Placental pericyte (primary cell): ENCODE measurements around the genes VGLL2, SLC35F1 and CEP85L.

GRCh38 chr6:117015307-117015895 is 138.4 kb downstream of the RFX6 start:
- CAGE, long polyA plus RNA, result no peak

DNA sequence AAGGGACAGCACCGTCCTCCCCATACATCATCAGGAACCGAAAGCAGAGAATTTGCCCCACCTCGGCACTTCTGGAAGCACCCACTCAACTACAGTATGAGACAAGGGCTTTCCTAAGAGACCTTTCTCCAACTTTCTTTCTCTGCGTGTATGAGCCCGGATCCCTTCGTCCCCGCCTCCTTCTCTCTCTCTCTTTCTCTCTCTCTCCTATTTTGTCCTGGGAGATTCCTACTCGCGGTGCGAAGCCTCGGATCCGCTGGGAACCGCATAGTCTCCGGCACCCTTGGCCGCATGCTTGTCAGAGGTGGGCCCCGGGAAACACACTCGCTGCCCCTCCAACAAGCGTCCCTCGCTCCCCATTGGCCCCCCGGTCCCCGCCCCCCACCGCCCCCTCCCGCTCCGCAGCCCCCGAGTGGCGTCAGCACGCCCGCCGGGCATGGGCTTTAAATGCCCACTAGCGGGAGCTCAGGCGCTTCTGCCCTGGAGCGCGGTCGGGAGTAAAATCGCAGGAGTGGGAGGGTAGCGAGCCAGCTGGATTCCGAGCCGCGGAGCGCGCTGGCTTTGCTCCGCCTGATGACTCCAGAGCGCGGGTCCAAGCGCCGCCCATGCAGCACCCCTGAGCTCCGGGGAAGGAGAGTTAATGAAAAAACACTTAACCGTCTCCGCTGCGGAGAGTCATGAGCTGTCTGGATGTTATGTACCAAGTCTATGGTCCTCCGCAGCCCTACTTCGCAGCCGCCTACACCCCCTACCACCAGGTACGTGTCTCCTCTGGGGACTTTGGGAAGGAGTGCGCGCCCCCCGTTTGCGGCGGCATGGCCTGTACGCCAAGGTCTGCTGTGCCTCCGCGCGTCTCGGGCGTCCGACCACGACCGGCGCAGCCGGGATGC is at the start of gene VGLL2:
Gene VGLL2, plus strand, starts transcription at position 472 of the 890 bp plus-strand sequence.
- CAGE, long polyA plus RNA, result no peak

DNA sequence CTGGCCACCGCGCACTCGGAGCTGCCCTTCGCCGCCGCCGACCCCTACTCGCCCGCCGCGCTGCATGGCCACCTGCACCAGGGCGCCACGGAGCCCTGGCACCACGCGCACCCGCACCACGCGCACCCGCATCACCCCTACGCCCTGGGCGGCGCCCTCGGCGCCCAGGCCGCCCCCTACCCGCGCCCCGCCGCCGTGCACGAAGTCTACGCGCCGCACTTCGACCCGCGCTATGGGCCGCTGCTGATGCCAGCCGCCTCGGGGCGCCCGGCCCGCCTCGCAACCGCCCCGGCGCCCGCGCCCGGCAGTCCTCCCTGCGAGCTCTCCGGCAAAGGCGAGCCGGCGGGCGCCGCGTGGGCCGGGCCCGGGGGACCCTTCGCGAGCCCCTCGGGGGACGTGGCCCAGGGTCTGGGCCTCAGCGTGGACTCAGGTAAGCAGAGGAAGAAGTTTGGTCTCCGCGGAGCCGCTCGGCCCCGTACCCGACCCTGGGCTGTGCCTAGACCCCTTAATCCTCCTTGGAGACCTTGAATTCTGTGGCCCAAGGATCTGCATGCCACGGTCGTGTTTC is 5.4 kb downstream of the VGLL2 start:
- CAGE, long polyA plus RNA, result no peak

- CAGE, long polyA plus RNA, result no peak
These were observed 52.6 kb downstream of the DCBLD1 start for GRCh38 chr6:117535155-117535343.

- CAGE, long polyA plus RNA, result no peak
These were observed 58.2 kb downstream of the DCBLD1 start for GRCh38 chr6:117540616-117541104.

DNA sequence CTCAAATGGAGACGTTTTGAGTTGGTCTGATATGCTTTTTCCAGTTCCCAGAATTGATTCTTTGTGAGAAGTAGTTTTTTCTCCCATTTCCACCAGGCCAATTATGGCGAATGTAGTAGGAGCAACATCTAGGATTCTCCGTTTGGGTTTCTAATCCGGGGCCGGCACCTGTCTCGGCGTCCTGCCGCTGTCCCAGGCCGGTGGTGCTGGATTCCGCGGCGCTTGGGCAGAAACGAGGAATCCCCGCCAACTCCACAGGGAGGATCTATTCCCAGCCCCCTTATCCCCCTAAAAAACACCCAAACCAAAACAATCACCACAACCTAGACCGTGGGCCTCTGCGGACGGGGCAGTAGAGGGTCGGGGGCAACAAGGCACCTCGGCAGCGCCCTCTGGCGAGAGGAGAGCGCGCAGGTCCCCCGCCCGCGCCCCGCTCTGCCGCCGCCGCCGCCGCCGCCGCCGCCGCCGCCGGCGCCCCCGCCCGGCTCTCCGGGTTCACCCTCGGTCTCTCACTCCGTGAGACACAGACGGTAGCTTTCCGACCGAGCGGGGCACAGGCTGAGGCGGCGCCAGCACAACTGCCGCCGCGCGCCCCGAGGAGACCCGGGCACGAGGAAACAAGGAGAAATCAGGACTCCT is at the start of gene SLC35F1:
Gene SLC35F1, plus strand, starts transcription at position 524 of the 639 bp plus-strand sequence.
- CAGE, long polyA plus RNA, result no peak

- CAGE, long polyA plus RNA, result no peak
These were observed 230.4 kb upstream of the PLN start for GRCh38 chr6:118317548-118318283.

DNA sequence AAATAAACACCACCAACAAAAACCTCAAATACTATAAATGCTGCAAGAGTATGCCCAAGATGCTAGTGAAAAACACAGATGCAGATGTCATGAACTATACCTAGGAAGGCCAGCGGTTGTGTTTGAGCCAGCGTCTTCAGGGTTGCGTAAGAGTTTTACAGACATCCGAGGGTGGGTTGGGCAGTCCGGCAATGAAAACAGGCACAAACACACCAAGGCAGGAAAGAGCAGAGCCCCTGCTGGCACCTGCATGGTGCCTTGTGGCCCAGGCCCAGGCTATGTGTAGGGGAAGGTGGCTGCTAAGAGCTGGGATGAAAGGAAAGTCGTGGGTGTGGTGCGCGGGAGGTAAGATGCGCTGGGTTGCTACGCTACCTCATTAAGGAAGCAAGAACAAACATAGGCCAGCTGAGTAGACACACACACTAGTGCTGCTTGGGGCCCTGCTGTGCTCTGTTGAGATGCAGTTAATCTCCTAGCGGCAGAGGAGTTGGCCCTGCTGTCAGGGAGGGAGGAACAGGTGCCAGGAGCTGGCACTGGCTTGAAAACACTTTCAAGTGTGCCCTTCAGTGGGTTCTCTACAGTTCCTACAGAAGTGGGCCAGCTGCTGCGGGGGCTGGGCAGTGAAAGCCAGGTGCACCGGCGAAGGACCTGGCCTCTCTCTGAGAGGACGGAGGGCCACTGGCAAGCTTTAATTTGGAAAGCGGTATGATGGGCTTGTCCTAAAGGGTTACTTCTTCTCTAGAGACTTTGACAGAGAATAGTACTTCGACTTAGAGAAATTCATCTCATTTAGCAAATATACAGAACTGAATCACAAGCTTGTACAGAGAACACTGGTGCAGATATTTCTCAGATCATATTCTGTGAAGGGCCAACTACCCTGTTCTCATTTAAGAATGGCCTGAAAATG is 170.1 kb upstream of the PLN start:
- CAGE, long polyA plus RNA, result no peak

DNA sequence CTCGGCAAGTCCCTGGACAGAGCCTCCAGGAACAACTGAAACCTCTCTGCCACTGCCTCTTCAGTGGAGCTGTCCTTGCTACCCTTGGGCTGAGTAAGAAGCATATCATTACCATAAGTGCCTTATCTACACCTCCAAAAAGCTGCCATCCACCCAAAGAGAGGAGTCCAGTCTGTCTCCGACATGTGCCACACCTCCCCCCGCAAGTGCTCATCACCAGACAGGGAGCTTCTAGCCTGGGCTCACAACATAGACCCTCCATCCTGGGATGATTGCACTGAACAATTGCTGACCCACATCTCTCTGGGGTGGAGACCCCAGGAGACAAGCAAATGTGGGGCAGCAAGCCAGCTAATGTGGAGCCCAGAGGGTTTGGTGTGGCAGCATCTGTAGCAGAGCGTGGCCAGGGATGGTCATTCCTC is 140.1 kb upstream of the PLN start:
- CAGE, long polyA plus RNA, result no peak

DNA sequence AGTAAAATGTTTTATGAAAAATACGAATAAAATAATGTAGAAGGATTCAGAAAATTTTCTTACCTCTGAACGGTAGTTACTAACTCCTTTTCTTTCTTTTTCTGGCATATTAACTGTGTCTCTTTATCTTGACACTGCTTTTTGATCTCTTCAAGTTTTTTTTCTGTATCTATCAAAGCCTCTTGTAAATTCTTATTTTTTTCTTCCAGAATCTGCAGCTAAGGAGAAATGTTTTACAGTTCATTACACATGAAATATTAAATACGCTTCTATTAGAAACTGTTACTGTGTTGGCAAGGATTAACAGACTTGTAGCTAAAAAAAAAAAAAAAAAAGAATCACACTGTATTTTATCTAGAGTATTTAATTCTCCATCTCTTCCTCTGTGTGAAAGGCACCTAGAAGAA is 66.4 kb upstream of the PLN start:
- CAGE, long polyA plus RNA, result no peak

DNA sequence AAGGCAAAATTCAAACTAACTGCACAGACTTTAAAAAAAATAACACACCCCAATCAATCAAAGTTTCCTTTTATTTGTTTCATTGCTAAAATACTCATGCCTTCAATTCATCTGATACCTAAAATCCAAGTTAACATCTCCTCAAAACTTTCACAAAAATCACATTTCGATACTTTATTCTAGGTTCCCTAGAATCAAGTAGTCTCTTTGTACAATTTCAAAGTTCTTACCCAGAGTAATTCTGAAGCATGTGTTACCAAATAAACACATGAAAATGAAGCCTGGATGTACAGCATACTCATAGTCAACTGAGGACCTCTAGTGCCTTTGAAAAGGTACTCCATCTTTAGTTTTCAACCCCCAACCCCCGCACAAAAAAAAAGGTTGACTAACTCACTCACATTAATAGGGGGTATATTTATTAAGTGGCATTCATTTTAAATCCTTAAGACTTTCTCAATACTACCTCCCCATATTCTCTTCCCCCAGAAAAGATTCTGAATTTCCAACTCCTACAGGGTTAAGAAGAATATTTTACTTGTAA is 2.9 kb downstream of the PLN start:
- CAGE, long polyA plus RNA, result no peak

- CAGE, long polyA plus RNA, result no peak
These were observed at the start of gene CEP85L for GRCh38 chr6:118651405-118651880. TSS of gene CEP85L (minus strand) at chr6:118651591.

DNA sequence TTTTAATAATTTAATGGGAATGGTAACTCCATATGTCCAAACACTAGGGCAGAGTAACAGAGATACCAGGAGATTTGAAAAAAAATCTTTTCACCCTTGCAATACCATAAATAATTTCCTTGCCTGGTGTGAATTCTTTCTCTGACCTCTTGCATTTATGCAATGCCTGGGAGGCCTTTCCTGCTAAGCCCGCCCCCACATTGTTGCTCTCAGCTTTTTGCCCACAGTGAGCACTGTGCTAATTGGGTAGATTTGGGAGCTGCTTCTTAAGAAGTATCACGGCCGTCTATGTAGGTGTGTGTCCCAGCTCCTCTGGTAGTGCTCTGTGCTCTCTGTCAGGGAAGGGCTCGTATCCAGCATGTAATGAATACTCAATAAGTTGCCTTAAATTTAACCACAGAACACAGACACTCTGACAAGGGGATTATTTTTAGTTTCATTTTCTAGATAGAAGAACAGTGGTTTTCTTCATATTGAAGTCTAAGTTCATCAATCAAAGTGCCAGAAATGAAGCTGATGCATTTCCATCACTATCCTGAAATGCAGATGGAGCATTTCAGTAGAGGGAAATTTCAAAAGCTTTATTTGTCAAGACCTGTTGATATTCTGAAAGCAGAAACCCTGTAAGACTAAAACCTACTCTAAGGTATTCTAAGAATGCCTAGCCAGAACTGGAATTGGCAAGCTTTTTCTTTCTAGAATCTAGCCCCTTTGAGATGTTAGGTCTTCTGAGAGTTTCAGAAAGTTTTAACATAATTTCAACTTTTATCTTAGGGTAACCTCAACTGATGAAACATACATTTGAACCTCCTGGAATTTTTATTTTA is 54.6 kb upstream of the CEP85L start:
- CAGE, long polyA plus RNA, result no peak

- CAGE, long polyA plus RNA, result no peak
These were observed 5.6 kb downstream of the ASF1A start for GRCh38 chr6:118899403-118900096.

- CAGE, long polyA plus RNA, result no peak
These were observed 59.0 kb upstream of the MCM9 start for GRCh38 chr6:118993830-118994435.

DNA sequence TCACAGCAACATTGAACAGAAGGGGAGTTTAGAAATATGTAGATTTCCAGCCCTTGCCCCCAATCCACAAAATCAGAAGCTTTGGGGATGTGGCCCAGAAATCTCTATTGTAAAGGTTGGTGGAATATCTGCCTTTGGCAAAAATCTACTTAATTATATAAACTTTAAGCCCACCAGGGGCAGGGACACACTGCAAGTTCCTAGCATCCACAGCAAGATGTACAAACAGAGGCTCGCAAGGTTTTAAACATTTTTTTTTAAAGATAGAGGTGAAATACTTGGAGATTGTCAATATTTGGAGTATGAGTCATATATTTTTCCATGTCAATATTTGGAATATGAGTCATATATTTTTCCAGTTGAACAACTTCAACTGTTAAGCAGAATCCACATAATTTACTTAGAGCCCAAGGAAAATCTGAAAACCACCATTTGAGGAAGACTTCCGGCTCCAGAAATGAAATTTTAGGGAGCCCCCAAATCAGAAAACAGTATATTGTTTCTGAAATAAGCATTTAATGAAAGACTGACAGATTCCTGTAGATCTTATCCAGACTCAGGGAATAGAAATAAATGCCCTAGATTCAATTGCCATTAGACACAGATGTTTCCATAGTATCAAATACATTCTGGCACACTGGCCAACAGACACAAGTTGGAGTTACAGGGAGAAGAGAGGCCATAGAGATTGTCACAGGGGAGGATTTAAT is 51.5 kb upstream of the FAM184A start:
- CAGE, long polyA plus RNA, result no peak

DNA sequence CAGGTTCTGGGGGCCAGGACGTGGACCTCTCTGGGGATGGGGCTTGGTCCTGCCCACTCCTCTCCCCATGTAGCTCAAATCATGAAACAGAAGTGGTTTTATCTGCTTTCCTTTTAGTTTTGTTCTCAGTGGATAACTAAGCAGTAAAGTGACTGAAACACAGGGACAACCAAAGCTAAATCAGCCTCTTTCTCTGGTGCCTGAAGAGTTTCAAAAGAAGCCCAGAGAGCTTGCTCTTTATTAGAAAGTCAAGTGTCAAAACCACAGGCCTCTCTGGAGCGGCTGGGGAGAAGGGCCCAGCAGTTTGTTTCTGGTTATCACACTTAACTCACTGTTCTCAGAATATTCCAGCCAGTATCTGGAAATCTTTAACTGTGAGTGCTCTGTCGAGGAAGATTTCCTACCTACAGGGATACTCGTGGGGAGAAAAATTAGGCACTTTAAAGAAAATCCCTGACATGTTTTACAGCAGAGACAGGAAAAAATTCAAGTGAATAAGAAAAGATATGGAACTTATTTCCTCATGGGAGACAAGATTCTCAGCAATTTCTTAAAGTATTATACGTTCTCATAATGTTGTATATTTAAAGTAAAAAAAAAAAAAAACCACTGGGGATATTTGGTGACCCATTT is 60.7 kb upstream of the FAM184A start:
- CAGE, long polyA plus RNA, result no peak

DNA sequence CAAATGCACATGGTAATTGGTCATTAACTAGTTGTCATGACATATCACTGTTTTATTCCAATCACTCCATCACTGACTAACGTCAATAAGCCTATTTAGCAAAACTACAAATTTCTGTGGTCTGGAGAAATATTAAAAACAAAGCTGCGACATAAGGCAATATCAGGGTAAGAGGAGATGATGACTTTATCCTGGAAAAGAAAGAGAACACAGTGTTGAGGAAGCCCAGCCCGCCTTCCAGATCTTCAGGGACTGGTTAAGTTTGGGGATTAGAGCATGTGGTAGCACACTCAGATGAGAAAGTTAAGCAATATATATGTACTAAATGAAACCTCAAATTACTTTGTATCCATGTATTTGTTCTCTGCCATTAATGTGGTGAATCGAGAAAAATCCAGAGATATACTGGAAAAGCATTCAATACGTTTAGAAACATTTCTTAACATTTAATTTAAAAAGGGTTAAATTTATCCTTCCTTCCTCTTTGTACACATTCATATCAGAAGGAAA is 128.3 kb upstream of the FAM184A start:
- CAGE, long polyA plus RNA, result no peak

- CAGE, long polyA plus RNA, result no peak
These were observed 76.1 kb downstream of the MAN1A1 start for GRCh38 chr6:119273437-119273903.

DNA sequence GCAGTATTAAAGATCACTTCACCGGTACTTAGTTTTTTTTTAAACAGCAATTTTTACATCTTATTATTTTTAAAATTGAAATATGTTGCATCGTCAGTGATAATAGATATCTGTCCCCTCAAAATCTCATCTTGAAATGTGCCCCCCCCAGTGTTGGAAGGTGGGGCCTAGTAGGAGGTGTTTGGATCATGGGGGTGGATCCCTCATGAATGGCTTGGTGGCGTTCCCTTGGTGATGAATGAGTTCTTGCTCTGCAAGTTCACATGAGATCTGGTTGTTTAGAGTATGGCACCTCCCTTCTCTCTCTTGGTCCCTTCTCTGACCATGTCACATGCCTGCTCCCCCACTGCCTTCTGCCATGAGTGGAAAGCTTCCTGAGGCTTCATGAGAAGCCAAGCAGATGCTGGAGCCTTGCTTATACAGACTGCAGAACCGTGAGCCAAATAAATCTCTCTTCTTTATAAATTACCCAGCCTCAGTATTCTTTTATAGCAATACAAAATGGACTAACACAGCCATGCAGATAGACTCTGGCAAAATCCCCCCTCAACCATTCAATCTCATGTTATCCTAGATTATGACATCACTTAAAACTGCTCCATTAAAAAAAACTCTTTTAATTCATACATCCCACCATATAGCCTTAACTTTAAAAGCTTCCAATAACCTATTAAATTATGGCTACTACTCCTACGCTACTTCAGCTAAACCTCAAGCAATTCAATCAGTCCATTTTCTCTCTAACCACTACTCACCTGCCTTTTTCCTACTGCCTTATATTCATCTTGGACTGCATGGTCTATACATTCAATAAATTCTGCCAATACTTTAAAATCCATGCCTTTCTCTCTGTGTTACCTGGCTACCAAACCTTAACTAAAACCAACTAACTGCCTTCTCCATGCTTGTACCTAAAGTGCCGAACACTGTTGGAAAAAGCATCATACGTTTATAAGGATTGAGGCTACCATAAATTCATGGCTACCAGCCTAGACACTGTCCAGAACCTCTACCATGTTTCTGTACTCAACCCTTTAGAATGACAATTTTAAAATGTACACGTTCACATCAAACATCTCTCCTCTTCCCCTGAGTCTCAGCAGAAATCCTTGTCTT is 70.7 kb downstream of the MAN1A1 start:
- CAGE, long polyA plus RNA, result no peak